Skin of body (tissue), 2 donors: ENCODE data around the gene GLIPR2.

GRCh38 chr9:35526559-35526859 lies 36.6 kb downstream of the RUSC2 start:
- RAMPAGE, long total RNA = no peak

DNA sequence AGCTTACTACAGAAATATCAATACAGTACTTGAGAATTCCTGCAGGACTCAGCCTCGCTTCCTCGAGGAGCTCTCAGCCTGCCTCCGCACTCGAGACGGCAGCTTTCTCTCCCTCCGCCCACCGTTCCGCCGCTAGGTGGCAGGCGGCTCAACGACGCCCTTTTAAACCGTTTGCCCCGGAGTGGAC lies 1.3 kb upstream of the TESK1 start:
- RAMPAGE, long total RNA = no peak

DNA sequence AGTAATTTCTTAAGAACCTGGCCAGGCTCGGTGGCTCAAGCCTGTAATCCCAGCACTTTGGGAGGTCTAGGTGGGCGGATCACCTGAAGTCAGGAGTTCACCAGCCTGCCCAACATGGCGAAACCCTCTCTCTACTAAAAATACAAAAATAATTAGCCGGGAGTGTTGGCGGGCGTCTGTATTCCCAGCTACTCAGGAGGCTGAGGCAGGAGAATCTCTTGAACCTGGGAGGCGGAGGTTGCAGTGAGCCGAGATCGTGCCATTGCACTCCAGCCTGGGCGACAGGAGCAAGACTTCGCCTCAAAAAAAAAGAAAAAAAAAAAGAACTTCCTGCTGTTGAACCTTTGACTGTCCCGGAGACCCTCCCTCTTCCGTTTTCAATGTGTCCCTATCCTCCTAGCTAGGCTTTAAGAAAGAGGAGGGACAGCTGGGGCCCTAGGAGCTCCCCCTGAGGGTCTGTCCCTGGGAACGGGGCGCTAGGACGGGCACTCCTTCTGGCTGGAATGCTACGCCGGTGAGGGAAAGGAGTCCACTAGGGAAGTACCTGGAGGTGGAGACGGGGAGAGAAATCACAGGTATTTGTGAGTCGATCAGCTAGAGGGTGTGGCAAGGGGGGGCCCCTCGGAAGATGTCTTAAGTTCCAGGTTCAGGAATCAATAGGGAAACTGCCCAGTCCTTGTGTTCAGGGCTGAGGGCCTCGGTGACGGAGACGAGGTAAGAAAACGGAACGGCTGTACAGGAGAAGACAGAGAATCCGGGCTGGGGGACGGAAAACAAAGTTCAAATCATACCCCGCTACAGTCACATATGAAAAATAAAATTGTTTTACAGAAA lies 4.7 kb downstream of the SIT1 start:
- RAMPAGE, long total RNA = no peak

DNA sequence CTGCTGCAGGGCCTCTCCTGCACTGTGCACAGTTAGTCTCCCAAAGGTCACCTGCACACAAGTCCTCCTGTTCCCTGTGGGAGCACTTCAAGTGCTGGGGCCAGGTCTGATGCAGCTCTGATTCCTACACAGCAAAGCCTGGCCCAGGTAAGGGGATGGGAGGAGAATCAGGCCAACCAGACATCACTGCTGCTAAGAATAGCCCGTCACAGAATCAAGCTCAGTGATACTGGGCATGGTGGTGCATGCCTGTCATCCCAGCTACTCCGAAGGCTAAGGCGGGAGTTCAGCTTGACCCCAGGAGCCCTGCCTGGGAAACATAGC lies 3.5 kb downstream of the TPM2 start:
- RAMPAGE, long total RNA = no peak

DNA sequence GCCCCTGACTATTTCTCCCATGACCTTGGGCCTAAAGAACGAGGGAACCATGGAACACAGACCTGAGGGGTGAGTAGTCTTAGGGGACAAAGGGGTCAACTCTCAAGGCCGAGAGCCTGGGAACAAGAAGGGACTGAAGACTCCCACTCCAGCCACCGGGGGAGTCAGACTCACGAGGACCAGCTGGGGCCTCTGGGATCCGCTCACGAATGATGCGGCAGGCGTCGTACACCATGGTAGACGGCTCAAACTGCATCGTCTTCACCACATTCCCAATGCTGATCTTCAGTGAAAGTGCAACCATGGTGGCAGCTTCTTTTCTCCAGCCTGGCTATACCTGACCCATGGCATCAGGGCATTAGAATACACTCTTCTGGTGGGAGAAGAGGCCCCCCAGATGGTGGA lies 6.6 kb downstream of the TLN1 start:
- RAMPAGE, long total RNA = no peak

- RAMPAGE, long total RNA = no peak
Measured at GRCh38 chr9:35731358-35732034, 499 bp downstream of the TLN1 start.

- RAMPAGE, long total RNA = no peak
Measured at GRCh38 chr9:35740616-35741293, 8.3 kb downstream of the GBA2 start.

- RAMPAGE, long total RNA = no peak
Measured at GRCh38 chr9:35756482-35757301, 2.6 kb upstream of the MSMP start.

DNA sequence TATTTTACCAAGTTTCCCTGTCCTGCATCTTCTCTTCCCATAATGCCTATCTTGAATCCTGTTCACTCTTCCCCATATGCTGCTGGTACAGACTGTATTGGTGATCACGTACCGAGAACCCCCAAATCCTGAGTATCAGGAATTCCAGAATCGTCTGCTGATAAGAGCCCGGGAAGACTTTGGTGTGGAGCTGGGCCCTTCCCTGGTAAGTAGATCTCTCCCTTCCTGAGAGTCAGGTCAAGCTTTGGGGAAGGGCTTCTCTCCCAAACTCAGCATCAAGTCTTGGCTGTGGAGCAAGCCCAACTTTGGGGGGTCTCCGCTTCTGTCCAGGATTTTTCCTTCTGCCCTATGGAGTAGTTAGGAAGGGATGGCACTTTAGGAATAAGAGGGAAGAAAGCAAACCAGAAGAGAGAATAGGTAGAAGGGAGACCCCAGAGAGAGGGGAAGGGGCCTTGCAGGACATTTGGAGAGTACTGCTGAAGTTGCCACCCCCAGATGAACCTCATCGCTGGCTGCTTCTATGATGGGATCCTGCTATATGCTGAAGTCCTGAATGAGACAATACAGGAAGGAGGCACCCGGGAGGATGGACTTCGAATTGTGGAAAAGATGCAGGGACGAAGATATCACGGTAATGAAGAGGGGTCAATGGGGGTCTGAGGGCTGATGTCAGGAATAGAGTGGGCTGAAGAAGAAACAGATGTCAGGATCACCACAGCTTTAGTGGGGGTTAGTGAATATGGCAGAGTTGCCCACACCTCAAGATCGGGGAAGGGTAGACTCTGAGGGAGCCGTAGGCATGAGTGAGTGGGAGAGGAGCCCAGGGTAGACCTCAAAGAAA lies 8.4 kb downstream of the NPR2 start:
- RAMPAGE, long total RNA = no peak

GRCh38 chr9:35834331-35834750 lies 5.3 kb downstream of the TMEM8B start:
- RAMPAGE, long total RNA = no peak

- RAMPAGE, long total RNA = no peak
Measured at GRCh38 chr9:35835740-35836080, 6.7 kb downstream of the TMEM8B start.

- RAMPAGE, long total RNA = no peak
Measured at GRCh38 chr9:35856891-35857560, 13.2 kb downstream of the OR13J1 start.

DNA sequence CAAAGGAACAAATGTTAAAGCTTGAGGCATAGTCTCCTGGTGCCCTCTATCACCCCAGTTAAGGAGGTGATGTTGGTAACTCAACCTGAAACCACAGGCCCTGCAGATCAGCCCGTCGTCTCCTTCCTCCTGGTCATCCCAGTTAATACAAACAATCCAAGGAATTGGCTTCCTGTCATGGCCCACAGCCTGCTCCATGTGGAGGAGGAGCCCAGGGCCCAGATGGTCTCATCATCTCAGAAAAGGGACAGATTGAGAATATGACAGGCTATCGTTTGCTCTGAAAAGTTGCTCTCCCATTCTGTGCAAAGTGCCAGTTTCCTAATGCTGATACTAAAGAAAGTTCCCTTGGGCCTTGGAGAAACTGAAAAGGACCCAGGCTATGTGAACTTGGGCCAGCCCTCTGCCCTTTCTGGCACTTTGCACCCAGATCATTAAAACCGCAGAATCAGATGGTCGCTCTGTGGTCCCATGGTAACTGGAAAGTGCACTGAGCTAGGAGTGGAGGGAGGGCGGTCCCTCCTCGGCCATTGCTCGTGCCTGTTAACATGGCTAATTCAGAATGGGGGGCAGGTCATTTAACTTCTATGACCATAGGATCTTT lies 725 bp upstream of the SPAAR start:
- RAMPAGE, long total RNA = no peak

DNA sequence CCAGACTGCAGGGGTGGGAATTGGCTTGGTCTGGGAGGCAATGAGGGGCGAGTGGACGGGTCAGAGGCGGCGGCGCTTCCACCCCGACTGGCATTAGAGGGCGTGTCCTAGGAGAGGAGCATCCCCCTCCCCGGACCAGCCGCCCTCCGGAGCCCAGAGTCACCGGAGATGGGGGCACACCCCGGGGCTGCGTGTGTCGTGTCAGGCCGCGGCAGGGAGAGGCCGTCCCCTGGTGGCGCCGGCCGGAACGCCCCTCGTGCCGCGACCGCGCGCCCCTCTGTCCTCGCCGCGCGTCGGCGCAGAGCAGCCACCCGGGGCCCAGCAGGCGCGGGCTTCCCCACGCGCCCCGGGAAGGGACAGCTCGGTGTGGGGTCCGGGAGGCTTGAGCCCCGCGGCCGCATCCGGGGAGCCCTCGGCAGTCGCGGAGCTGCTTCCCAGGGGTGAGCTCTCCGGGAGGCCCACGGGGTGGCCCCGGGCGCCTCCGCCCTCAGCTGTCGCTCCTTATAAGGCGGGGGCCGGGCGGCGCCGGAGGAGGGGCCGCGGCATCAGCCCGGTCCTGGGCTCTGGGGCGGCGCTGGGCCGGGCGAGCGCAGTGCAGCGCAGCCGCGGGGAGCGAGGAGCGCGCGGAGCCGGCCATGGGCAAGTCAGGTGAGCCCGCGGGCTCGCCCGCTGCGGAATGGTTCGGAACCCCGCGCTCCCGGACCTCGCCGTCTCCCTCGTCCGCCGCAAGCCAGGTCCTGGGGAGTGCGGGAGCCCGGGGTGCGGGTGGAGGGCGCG lies at the start of gene GLIPR2:
GLIPR2 (plus strand) TSS at position 590 of the 777 bp plus-strand sequence.
- RAMPAGE, long total RNA = no peak

DNA sequence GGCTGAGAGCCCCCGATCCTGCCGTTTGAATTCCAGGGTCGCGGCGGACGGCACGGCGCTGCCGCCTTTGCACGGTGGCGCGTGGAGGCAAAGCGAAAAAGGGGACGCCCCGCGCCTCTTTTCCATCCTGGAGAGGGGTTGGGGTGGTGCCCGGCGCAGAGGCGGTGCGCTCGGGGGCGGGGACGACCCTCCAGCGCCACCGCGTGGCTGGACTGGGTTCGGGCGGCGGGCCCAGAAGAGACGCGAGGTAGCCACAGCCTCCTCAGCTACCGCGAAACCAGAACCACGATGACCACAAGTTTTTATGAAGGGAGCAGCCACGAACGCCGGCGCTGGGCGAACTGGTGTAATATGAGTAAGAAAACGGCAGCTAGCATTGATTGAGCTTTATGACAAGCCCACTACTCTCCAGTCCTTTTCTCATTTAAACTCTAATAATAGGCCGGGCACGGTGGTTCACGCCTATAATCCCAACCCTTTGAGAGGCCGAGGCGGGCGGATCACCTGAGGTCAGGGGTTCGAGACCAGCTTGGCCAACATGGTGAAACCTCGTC lies 2.6 kb upstream of the CCIN start:
- RAMPAGE, long total RNA = no peak

- RAMPAGE, long total RNA = no peak
Measured at GRCh38 chr9:36218920-36219594, 28.3 kb downstream of the CLTA start.

GRCh38 chr9:36251454-36251977 lies 6.7 kb downstream of the GNE start:
- RAMPAGE, long total RNA = no peak

GRCh38 chr9:36252254-36252518 lies 6.1 kb downstream of the GNE start:
- RAMPAGE, long total RNA = no peak

DNA sequence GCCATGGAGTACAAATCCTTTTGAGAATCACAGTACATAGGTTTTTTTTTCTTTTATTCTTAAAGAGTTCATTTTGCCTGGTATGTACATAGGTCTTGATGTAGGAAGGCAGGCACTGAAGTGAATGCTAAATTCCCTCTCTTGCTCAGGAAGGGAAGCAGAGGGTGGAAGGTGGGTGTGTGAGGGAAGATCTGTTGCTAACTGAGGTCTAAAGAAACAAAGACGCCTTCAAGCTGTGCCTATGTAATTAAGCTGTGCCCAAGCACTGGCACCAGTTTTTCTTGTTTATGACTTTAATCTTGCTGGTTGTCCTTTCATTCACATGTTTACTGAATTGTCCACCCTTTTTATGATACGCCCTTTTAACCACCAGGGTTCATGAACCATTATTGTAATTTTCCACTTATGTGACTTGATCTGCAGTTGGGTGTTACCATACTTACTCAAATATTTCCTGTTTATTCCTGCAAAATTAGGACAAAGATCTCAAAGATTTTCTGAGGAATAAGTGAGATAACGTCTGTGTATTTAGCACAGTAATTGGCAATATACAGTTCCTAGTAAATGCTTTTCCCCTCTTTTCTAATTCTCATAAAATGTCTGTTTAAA lies 38.4 kb upstream of the GNE start:
- RAMPAGE, long total RNA = no peak

GRCh38 chr9:36308260-36308464 lies 49.9 kb upstream of the GNE start:
- RAMPAGE, long total RNA = no peak